Mesangial cell (primary cell): ENCODE data around the genes AVEN and NOP10.

DNA sequence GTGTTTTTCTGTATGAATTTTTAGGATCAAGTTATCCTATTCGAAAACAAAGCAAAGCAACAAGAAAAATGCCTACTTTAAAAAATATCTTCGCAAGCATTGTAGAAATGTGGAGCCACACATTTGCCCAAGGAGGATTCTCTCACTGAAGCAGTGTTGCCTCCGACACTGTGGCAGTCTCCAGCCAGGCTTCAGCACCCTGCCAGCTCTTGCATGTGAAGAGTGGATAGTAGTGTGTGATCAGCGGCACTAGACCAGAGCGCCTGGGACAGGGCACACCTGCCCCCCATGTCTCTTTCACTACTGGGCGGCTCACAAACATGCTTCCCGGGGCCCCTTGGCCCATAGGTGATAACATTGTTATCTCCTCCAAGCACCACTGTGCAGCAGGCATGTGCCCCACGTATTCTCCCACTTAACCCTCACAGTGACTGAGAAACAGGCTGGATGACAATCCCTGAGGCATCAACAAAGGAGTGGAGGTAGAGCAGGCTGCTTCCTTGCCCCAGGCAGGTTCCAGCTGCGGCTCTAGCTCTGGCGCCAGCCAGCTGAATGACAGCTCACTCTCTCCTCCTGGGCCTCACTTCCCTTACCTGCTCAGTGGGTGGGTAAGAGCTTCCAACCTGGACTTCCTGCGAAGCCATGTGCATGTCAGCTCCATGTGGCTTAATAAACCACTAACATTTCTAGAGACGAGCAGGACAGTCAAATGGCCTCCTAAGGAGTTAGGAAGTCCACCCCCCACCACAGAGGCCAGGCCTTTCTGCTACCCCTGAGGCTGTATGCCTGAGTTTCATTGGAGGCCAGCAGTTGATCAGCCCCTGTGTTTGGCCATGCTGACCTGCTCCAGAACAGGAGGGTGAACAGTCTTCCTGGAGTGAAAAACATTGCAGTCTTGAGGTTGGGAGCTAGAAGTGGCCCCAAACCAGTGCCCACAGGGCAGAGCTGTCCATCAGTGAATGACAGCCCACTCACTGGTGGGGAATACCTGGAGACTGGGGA is 37.8 kb downstream of the KLF13 start:
- RAMPAGE, long total RNA = no peak

GRCh38 chr15:31373690-31374980 is 47.5 kb downstream of the KLF13 start:
- RAMPAGE, long total RNA = no peak

GRCh38 chr15:31375847-31376401 is 49.3 kb downstream of the KLF13 start:
- RAMPAGE, long total RNA = no peak

- RAMPAGE, long total RNA = no peak
These were observed 56.7 kb downstream of the KLF13 start for GRCh38 chr15:31383318-31383675.

GRCh38 chr15:31397649-31398494 is 71.2 kb downstream of the KLF13 start:
- RAMPAGE, long total RNA = no peak

- RAMPAGE, long total RNA = no peak
These were observed 486 bp upstream of the CHRNA7 start for GRCh38 chr15:32029859-32030198.

DNA sequence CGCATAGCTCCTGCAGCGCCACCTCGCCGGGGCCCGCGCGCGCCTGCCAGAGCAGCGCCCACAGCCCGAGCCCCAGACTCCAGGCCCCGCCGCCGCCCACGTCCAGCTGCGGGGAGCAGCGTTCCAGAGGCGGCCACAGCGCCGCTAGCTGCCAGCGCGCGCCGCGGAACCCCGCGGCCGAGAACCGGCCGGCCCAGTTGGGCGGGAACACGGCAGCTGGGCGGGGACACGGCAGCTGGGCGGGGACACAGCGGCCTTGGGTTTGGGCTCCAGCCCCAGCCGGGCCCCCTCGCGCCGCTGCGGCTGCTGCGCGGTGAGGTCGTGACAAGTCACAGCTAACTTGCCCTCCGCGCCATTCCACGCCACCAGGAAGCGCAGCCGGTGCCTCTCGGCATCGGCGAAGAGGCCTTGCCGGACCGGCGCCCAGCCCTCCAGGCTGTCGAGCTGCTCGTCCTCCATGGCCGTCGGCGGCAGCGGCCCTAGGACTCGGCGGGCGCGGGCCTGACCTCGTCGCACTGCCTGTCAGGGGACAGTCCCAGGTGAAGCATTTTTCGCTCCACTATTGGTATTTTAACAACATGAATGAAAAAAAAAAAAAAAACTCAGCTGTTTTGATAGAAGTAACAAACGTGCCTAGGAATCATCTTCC is 78.7 kb upstream of the ARHGAP11A start:
- RAMPAGE, long total RNA = no peak

DNA sequence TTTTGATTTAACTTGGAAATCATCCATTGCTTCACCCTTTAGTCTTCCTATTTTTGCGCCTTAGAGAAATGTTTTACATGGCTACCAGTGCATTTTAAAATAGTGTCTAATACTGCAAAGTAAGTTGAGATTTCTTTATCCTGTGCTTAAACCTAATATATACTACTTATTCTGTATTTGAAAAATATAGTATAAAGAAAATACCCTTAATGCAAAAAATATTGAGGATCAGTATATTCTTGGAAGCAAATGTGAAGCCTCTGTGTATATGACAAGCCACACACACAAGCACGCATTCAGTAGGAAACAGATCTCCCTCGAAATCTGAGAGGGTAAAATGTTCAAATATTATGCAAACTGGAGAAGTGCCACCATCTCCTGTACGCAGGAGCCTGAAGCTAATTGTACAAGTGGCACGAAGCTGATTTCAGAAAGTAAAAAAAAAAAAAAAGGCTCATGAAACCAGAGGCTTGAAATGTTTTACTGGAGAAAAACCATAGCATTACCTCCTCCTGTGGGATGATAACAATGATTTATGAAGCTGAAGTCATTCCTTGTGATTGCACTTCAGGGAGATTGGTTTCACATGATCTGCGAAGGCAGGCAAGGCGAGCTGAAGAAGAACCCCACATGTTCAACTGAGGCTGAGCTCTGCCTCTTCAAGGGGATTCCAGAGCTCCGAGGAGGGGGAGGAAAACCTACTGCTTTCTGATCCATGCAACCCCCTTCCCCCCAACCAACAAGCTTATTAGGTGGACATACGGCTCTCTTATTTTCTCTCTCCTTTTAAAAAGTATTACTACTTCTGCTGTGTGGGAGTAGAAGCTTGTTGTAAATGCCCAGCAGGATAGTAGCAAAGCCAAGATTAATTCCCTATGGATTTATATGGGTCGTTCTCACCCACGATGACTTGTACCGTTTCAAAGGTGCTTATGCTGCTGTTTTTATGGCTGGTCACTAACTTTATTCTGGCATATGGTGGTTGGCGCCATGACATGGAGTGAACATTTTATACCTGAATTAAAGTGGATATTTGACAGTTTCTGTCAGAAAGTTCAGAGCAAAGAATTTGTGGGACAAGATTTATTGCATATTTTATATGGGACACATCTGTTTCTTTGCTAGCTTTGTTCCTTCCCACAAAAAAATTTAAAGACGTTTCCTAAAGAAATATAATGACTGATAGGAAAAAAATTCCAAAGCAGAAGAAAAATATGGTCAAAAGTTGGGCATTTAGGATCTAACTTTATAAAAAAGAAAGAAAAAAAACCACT is 101.1 kb downstream of the GREM1 start:
- RAMPAGE, long total RNA = no peak

- RAMPAGE, long total RNA = no peak
These were observed 125.9 kb downstream of the FMN1 start for GRCh38 chr15:33068569-33069068.

DNA sequence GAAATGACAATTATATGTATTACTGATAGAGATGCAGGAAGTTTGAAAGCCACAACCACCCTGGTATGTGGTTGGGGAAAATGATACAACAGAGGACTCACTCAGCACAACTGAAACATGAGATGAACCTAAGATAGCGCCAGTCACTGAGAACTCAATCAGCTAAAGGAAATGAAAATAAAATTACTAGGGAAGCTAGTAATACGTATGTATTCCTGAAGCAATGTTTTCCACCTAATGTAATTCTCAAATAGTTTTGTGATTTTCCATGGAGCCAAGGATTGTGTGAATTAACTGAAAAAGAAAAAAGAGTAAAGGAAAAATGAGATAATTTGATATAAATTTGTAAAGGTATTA is 90.1 kb downstream of the FMN1 start:
- RAMPAGE, long total RNA = no peak

DNA sequence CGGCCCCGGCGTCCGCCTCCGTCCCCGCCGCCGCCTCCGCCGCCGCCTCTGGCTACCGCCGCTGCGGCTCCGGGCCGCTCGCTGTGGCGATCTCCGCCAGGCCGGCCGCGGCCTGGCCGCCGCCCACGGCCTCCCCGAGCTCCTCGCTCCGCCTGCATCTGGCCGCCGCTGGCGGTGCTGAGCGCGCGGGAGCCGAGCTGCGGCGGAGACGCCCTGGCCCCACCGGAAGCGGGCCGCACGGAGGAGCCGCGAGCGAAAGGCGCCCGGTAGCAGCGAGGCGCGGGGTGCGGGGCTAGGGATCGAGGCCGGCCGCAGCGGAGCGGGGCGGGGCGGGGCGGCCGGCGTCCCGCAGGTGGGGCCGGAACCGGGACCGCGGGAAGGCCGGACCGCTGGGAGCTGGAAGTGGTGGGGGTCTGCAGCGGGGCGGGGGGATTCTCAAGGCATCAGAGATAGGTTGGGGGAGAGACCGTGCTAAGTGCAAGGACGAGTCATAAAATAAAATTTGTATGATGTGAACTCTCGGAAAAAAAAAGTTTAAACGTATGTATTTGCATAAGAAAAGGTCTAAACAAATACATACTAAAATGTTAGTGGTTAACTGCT is at the start of gene AVEN:
Gene AVEN, minus strand, starts transcription at position 316 of the 603 bp plus-strand sequence.
- RAMPAGE, long total RNA = no peak

DNA sequence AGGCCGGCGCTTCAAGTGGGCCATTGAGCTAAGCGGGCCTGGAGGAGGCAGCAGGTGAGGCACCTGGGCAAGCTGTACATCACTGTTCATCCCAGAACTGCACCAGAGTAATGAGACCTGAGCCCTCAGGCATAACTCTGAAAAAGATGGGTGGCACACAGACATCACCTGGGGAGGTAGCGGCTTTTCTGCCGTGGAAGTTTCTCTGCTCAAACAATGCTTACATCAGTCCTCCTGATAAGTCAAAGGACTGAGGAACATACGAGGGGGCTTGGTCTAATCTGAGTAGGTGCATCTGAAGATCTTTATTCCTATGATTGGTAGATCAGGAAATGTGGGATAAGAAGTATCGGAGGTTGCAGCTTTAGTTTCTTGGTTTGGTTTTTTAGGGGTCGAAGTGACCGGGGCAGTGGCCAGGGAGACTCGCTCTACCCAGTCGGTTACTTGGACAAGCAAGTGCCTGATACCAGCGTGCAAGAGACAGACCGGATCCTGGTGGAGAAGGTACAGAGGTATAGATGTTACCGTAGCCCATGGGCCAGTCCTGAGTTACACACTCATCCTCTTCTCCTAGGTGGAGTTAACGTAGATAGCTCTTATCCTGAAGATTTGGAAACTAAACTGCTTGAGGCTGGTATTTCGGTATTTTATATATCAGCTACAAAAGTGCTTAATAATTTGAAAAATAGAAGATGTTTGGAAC is 482 bp downstream of the EMC4 start:
- RAMPAGE, long total RNA = no peak

- RAMPAGE, long total RNA = no peak
These were observed 3.5 kb downstream of the SLC12A6 start for GRCh38 chr15:34333886-34334689.

- RAMPAGE, long total RNA = start-site peak on the minus strand at chr15:34343102-34343153, 3,835 reads
These were observed at the start of gene NOP10 for GRCh38 chr15:34342218-34343343. Gene NOP10, minus strand, starts transcription at chr15:34343136.

- RAMPAGE, long total RNA = no peak
These were observed 1.9 kb downstream of the LPCAT4 start for GRCh38 chr15:34364770-34365801.

DNA sequence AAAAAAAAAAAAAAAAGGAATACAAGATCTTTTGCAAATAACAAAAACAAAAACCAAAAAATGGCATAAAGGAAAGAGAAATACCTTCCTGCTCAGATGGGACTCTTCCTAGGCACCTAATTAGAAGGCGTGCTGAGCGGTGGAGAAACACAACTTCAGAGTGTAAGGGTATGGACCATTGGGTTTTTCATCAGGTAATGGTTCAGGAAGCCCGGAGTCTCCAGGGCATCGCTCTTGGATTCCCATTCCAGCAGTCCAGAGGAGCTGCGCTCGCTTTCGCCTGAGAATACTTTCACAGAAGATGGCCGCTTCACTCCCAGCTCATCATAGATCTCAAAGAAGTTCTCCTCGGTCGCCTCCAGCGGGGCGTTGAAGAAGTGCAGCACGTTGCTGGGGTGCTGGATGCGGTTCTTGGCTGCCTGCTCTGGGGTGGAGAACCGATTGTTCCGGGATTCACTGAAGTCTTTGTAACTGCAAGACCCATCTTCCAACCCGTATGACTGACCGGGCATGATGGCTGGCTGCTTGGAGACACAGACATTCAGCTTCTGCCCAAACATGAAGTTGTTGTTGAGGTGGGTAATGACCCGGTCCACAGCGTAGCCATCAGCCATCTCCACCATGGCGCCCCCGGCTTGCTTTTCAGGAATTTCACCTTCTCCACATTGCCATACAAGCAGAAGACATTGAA is 51.4 kb upstream of the GOLGA8A start:
- RAMPAGE, long total RNA = no peak

DNA sequence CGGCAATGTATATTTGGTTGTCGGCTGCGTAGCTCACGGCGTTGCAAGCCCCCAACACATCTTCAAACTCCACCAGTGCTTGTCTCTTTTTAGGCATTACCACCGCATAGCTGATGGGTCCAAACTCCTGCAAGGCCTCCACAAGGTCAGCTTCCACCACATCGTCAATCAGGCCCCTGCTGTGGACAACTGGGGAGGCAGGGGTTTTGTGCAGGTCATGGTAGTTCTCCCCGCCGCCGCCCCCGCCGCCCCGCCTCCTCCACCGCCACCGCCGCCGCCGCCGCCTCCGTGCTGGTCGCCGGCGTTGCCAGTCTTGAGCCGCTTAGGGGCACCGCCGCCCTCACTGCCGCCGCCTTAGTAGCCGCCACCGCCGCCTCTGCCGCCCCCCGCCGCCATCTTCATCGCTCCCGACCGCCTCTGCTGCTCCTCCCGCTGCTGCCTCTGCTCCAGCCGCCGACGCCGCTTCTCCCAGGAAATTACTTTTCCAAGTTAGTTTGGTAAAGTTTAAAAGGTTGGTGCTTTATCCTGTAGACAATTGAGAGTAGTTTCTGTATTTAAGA is 52.7 kb upstream of the GOLGA8A start:
- RAMPAGE, long total RNA = no peak

DNA sequence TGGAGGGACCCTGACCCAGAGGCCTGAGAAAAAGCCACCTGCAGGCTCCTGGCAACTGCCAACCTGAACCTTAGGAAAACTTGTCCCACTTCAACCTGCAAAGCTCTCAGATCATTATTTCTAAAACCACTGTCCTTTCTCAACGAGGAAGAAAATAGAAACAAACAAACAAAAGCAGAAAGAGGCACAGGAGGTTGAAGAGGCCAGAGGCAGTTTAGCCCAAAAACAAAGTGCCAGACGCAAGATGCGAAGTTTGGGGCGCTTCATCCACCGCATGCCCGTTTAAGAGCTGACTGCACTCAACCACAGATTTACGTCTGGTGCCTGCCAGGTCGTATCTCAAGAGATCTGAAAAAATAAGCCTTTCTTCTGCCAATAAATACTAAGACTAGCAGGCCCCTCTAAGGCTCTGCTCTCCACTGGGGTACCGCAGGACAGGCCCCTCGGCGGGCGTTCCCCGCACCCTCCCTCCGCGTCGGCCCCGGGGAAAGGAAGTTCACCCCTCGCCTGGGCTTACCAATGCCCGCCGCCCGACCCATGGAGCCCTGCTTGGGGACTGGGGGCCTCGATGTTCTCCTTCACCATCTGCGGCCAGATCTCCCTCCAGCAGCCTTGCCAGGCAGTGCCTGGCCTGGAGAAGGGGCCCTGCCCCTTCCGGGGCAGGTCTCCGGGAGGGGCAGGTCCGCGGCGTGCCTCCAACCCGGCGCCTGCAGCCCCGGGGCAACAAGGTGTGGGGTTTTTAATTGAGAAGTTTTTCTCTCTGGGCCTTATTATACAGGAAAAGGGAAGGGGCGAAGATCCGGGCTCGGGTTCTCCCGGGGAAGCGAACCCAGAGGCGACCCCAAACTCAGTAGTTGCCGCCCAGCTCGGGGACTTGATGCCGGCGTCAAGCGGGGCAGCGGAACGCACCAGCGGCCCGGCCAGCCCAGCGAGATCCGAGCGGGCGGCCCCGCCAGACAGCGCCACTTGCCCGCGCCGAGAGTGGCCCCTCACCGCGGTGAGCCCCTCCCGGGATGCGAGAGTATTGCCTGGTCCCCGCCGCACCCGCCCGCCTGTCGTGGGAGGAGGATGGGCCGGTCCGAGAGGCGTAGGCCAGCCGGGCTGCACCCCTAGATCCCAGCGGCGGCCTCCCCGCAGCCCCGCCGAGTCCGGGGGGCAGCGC is 837 bp downstream of the GOLGA8B start:
- RAMPAGE, long total RNA = no peak

GRCh38 chr15:34656217-34657064 is 73.0 kb upstream of the GOLGA8B start:
- RAMPAGE, long total RNA = no peak

- RAMPAGE, long total RNA = no peak
These were observed 9.1 kb upstream of the AQR start for GRCh38 chr15:34978490-34979150.